SK-MEL-5 (cell line): ENCODE measurements around a stretch of chr10.

GRCh38 chr10:110872030-110872500 is 337 bp downstream of the PDCD4 start:
RAMPAGE:
- cytosol, long total RNA: no peak
- long total RNA: no peak
- nucleus, long total RNA: no peak

RAMPAGE:
- cytosol, long total RNA: no peak
- long total RNA: no peak
- nucleus, long total RNA: no peak
Measured at GRCh38 chr10:110946040-110947046, 26.9 kb downstream of the SHOC2 start.

DNA sequence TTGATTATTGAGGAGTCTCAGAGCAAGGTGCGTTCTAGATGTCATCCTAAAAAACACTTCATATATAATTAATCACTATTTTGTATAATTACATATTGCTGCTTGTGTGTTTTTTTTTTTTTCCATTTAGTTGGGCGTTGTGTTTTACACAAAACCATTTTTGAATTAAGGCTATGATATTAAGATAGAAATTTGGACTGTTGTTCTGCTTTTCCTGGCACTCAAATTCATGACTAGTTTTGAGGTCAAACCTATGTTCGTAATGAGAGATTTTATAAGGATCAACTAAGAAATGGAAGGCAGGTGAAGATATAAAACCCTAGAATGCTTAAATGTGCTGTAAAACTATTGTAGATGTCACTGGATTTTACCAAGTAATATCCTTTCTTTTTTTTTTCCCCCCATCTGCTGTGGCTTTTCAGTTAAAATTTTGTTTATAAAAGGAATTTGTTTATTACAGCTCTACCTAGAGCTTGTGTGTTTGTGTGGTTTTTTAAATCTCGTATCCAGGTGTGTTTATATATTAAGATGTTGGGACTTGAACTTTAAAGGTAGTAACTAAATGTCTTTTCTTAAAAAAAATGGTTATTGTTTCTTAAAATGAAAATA is 63.5 kb upstream of the ADRA2A start:
RAMPAGE:
- cytosol, long total RNA: no peak
- long total RNA: no peak
- nucleus, long total RNA: no peak

DNA sequence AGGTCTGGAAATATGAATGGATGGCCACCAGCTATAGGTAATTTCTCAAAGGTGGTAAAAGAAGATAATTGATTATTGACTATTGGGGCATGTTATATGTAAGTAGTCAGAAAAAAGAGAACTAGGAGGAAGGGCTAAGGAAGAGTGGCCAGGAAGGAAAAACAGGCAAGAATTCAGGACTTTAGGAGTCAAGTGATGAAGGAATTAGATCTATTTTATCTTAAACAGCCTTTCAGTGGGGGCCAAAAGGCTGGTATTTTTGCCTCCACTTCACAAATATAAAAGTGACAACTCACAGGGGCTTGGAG is 208.1 kb downstream of the GPAM start:
RAMPAGE:
- cytosol, long total RNA: no peak
- long total RNA: no peak
- nucleus, long total RNA: no peak

RAMPAGE:
- cytosol, long total RNA: no peak
- long total RNA: no peak
- nucleus, long total RNA: no peak
Measured at GRCh38 chr10:112168133-112168678, 15.4 kb downstream of the GPAM start.

DNA sequence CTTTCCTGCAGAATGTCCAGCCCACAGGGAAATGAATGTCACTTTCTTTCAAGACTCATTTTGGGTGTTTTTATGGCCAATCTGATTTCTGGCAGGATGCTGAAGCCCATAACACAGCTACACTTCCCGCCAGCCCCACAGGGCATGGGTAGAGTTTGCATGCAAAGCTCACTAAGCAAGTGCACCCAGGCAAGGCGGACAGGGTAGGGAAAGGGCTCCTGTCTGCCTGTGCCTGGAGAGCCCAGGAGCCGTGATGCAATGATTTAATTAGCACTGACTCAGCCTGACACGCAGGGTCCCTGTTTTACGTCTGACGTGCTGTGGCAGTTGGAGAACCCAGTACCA is 26.2 kb upstream of the GPAM start:
RAMPAGE:
- cytosol, long total RNA: no peak
- long total RNA: no peak
- nucleus, long total RNA: no peak

GRCh38 chr10:112280654-112280910 is 2.6 kb upstream of the TECTB start:
RAMPAGE:
- cytosol, long total RNA: no peak
- long total RNA: no peak
- nucleus, long total RNA: no peak

DNA sequence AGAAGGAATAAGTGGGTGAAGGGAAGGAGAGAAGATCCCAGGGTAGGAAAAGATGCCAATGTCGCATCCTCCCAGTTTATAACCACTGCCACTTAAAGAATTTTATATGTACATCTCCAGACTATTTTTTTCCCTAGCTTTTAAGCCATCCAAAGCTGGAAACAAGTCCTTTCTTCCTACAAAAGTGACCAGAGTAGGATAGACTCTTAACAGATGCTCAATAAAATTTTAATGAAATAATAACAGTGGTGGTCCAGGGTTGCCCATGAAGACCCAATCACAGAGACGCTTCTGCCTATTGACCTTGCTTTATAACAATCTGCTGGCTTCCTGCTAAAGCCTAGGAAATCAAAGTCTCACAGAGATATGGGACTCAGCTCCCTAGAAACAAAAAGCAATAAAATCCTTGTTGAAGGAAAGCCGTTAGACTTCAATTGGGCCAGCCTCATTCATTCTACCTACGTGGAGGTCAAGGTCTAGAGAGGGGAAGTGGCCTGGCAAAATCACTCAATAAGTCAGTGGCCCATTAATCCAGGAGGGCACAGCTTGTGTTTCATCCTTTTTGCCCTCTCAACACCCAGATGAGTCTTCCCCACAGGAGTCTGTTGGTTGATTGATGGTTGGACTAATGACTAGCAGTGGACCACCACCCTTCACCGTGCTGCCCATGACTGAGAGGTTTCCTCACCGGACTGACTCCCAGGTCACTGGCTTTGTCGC is 40.6 kb upstream of the ACSL5 start:
RAMPAGE:
- cytosol, long total RNA: no peak
- long total RNA: no peak
- nucleus, long total RNA: no peak

DNA sequence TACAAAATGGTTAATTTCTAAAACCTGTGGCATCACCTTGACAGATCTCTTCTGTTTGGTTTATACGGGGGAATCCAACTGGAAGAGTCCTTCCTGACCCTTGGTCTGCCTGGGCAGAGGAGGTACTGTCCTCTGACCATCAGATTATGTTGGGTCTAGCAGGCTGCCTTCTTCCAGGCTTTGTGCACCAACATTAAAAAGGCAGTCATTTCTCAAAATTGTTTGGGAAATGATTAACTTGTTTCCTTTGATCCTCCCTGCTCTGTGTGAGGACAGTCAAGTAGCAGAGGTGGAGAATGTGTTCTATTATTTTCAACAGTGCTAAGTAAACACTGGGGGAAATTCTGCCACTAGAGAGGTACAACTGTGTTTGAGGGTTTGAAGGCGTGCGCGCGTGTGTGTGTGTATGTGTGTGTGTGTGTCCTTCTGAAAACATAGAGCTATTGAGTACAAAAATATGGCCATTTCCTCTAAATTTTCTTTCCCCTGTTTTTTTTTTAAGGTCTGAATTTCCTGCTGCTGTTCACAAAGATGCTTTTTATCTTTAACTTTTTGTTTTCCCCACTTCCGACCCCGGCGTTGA is 20.6 kb downstream of the ACSL5 start:
RAMPAGE:
- cytosol, long total RNA: no peak
- long total RNA: no peak
- nucleus, long total RNA: no peak

DNA sequence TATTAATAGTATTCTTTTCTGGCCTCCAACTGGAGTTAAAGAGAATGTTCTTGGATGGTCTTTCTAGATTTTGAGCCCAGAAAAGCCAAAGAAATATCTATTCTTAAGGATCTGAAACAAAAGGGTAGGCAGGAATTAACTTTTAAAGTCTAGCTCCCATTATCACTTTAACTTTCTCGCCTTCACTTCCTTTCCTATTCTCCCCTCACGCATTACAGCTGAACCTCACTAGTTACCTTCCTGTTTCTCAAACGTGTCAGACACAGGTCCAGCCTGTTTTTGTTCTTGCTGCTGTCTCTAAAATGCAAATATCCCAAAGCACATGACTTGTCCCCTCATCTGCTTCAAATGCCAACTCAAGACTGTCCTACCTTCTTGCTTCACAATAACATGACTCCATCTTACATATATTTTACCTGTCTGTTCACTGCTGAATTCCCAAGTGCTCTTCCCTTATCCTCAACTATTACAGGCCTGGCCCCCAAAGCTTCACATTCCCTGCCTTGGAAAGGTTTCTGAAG is 17.6 kb downstream of the ZDHHC6 start:
RAMPAGE:
- cytosol, long total RNA: no peak
- long total RNA: no peak
- nucleus, long total RNA: no peak

DNA sequence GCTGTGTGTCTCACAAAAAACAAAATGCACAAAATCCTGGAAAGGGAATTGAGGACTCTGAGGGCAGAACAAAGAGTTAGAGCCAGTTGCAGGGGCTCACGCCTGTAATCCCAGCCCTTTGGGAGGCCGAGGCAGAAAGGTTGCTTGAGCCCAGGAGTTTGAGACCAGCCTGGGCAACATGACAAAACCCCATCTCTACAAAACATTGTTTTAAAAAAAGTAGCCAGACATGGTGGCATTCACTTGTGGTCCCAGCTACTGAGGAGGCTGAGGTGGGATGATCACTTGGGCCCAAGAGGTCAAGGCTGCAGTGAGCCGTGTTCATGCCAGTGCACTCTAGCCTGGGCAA is 205.3 kb downstream of the VTI1A start:
RAMPAGE:
- cytosol, long total RNA: no peak
- long total RNA: no peak
- nucleus, long total RNA: no peak

DNA sequence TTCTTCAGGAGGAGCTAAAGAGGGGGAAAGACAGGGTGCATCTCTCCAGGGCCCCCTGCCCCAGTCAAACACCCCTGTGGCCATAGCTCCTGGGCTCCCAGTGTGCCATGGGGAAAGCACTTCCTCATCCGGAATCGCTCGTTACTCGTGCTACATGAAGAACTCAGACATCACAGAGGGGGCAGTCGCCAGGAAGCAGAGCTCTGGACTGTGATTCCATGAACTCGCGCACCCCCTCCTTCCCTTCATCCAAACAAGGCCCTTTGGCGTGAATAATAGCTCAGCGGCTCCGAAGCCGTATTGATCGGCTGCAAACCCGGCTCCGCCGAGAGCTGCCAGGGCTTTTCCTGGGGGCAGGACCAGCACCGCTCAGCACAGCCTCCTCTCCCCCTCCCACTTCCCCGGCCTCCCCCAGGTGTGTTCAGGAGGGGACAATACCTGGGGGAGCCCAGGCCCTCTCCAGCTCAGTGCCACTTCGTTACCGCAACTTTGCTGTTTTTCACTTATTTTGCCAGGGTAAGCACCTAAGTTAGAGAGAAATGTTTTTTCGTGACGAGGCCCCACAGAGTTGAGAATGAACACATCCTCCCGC is 129.0 kb upstream of the TCF7L2 start:
RAMPAGE:
- cytosol, long total RNA: no peak
- long total RNA: no peak
- nucleus, long total RNA: no peak

DNA sequence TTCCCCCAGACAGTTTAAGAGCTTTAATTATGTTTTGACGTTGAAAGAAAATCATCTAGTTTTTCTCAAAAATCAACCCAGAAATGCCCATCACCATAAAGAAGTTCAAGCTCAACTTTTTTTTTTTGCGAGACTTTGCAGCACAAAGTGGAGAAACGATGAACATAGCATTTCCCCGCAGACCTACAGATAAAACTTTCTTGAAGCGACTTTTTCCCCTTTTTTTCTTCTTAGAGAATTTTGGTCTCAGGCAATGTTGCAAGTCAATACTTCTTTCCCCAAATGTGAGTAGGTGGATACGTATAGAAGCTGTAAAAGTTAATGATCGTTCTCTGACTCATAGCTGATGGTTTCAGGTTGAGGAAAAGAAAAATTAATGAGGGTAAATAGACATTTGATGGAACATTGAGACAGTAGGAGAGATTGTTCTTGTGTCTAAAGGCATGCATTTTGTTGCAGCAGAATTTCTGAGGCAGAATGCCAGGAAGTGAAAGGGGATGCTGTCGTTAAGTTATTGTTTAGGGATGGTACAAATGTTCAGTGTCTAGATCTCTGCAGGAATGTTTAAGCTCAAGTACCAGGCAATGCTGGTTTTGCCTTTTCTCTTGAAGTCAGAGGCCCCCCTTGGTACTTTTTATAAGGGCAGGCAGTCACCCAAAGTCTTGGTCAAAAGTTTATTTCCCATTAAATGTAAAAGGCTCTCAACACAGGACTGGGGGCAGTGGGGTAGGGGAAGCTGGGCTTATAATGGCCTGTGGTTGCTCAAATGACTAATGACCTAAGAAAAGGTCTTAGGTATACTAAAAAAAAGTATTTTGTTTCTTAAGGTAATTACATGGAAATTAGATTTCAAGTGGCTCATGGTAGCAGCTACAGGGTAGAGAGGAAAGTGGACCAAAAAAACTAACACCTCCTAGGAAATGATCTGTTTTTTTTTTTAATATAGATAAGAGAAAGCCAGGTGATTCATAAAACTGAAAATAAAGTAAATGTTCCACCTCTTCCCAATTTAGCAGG is 9.3 kb downstream of the TCF7L2 start:
RAMPAGE:
- cytosol, long total RNA: no peak
- long total RNA: no peak
- nucleus, long total RNA: no peak

DNA sequence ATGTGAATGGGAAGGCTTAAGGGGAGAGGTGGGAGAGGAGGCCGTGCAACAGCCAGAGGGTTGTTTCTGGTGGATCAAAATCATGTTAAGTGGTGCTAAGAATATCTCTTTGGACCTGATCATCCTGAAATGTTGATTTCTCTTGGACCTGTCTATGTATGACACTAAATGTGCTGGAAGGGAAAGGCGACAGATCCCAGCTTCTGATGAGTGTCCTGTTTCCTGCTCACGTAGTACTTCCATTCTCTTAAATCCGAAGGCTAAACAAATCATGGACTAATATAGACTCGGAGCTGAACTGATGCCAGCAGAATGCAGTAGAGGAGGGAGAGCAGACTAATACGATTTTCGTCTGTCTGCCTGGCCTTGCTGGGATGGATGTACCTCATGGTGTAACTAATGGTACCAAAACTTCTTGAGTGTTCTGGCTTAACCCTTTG is 15.0 kb downstream of the TCF7L2 start:
RAMPAGE:
- cytosol, long total RNA: no peak
- long total RNA: no peak
- nucleus, long total RNA: no peak

DNA sequence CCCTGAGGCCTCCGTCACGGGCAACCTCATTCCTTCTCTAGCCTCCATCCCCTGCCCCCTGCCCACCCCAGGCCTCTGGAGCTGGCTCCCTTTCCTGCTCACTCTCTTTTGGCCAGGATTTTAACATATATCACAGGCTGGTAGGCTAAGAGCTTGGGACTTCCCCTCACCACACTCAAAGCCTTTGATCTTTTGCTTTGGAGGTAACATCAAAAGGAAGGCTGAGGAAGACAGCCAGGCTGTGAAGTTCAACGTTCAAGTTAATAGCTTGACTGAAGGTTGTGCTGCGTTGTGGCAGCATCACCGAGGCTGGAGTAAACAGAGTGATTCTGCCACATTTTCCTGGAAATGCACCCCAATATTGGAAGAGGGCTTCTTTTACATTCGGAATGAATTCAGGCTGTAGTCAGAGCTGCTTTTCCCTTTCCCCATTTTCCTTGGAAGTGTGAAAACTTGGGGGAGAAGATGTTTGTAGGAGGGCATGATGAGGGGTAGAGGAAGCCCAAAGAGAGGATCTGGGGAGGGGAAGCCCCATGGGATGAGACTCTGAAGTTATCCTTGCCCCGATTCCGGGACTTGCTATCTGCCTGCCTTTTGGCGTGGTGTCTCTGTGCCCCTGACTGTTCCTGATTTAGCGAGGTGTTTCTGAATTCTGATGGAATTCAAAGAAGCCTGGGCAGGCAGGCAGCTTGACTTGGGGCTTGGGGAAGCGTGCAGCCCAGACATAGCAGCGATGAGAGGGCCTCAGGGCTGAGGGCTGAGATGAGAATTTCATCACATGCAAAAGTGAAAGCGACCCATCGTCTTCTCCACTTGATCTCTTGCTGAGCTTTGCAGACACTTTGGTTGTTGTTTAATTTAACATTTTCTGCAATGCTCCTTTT is 57.5 kb downstream of the TCF7L2 start:
RAMPAGE:
- cytosol, long total RNA: no peak
- long total RNA: no peak
- nucleus, long total RNA: no peak

DNA sequence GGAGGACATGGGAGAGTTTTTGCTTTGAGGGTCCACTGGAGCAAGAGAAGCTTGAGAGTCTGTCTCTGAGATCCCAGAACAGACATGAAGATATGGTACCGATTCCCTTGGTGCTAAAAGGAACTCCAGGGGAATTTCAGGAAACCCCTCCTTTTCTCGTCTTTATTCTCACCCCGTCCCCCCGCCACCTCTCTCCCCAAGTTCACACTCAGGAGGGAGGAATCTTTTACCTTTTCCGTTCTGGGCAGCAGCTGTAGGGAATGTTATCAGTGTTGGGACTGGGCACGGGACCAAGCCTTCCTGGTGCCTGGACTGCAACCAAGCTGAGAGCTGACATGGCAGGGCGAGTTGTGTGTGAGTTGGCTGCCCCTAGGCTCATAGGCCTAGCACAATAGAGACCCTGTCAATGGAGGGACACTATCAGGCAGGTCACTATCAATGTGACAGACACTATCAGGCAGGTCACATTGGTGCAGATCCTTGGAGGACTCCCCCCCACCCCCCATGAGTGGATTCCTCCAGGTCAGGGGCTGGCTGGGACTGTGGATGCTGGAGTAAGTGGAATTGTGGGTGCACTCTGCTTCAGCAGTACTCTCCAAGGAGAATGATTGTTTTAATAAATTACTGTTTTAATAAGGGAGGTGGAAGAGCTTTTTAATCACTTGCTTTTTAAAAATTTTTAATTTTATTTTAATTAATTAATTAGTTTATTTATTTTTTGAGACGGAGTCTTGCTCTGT is 121.5 kb downstream of the TCF7L2 start:
RAMPAGE:
- cytosol, long total RNA: no peak
- long total RNA: no peak
- nucleus, long total RNA: no peak

RAMPAGE:
- cytosol, long total RNA: no peak
- long total RNA: no peak
- nucleus, long total RNA: no peak
Measured at GRCh38 chr10:113091597-113092445, 141.8 kb downstream of the TCF7L2 start.

DNA sequence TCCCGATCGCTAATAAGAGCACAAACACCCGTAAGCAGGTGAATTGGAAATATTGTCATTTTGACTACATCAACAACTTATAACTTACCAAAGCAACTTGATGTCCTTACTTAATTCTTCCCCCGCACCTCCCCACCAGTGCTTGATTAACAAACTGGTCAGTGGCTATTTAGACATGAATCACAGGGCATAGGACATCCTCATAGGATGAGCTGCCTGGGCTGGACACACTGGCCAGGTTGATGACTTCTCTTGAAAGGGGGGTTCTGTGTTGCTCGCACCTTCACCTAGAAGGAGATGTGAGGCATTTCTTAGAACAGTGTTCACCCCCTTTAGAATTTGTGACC is 163.2 kb downstream of the TCF7L2 start:
RAMPAGE:
- cytosol, long total RNA: no peak
- long total RNA: no peak
- nucleus, long total RNA: no peak

DNA sequence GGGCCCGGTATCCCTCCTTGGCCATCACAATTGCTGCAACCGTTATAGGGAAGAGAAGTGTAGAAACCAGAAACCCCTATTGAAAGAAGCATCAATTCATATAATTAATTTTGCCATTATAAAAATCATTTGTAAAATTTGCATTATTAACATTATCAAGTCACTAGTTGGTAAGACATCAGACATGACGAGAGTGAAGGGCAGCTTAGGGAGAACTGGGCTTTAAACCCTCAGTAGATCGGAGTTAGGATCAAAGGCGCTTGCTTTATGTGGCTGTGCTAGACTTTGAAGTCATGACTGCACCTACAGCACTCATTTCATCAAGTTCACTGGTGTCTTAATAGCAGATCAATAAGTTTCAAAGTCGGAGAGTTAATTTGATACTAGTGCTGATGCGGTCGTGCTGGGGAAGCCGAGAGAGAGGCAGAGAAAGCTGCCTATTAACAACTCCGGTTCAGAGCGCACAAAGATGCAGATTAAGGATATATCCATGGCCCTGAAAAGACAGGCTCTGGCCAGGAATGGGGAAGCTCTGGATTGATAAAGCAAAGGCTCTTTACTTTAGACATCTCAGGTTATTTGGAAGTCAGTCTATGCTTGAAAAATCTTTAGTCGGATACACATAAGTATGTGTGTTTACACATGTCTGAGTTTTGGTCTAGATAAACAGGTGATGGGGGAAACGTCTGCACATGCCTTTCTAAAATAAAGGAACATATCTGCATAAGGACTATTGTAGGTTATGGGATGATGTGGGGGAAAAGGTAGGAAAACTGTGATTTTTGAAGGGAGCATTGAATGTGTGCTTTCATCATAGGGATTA is 173.0 kb downstream of the TCF7L2 start:
RAMPAGE:
- cytosol, long total RNA: no peak
- long total RNA: no peak
- nucleus, long total RNA: no peak

RAMPAGE:
- cytosol, long total RNA: no peak
- long total RNA: no peak
- nucleus, long total RNA: no peak
Measured at GRCh38 chr10:113132701-113133319, 182.8 kb downstream of the TCF7L2 start.